Placental pericyte (primary cell): ENCODE measurements around a stretch of chr11.

DNA sequence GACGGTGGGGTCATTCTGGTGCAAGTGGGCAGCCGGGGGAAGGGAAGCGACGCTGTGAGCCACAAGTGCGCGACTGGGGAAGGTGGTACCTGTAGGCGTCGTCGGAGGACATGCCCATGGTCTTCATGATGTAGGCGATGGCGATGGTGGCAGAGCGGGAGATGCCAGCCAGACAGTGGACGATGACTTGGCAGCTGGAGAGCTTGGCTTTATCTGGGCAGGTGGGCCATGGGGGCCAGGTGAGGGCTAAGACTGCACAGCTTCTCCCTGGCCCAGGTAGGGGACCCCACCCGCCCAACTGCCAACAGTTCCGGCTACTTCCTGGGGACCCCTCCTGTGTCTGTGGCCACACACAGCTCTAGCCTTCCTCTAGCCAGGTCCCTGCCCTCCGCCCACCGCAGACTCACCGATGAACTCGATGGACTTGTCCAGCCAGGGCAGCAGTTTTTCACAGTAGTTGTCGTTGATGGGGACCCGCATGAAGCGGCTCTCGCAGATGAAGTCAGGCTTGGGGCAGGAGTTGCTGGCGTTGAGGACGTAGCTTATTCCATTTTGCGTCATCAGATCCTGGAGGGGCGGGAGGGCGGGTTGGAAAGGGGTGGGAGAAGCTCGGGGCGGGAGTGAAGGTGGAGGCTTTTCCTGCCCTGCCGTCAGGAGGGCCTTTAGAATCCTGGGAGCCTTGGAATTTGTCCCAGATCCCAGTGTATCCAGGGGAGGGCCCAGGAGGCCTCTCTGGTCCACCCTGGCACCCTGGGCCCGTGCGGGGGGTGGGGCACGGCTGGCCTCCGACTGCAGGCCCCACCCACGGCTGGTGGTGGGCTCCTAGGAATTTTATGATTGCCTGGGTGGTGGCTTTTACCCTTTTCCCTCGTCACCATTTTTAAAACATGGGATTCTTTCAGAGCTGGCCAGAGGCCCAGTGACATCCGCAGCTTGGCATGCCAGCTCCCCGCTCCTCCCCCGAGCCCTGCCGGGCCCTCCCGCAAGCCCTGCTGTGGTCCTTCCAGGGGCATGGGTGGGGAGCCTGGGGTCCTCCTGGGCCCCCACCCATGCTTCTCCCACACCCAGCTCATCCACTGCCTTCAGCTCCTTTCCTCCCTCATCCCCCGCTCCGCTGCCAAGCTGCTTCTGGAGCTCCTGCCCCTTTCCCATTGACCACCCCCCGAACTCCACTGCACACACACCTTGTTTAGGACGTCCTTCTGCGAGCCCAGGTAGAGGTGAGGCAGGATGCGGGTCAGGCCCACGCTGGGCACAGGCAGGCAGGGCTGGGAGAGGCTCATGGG, 13.9 kb downstream of the DUSP8 start:
- CAGE, long polyA plus RNA = no peak

DNA sequence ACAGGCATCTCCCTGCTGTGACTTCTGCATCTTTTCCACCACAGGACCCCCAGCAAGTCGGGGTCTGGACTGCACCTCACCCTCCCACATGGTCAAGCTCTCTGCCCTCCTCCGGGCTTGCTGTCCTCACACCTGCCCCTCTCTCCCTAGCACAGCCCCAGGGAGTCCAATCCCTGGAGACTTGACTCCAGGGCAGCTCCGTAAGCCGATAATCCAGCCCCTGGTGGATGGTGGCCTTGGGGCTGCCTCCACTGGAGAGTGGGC, 5.9 kb downstream of the DUSP8 start:
- CAGE, long polyA plus RNA = no peak

GRCh38 chr11:1569066-1569958, 2.8 kb downstream of the DUSP8 start:
- CAGE, long polyA plus RNA = no peak

DNA sequence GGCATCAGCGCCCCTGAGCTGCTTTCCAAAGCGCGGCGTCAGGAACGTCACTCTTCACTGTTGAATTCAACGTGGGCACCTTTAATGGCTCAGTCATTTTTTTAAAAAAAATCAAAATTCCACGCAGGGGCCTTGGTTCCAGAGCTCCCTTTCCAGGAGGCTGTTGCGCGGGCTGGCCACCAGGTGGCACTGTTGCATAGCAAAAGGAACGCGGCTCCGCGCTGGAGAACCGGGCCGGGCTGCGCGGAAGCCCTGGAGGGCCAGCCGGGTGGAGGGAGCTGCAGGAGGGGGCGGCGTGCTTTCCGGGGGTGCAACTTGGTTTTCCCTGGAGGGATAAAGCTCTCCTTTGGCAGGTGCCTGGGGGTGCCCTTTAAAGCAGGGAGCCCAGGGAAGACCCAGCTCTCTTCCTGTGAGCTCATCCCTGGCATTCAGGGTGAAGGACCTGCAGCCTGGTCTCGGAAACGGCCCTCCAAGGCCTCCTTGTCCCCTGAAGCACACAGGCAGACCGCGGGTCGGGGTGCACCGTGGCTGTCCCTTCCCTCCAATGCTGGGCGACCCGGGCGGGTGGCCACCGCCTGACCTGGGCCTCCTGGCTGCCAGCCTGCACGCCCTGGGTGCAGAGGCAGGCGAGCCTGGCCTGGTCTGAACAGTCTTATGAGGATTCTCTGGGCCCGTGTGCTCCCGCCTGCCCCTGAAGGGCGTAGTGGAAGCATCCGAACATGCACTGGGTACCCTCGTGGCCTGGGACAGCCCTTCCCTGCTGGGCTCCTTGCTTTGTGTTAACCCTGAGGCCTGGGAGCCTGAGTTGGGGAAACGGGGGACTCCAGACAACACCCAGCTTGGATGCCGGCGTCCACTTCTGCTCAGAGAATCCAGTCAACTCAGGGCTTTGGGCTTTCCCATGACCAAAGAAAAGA, 23.4 kb downstream of the KRTAP5-5 start:
- CAGE, long polyA plus RNA = no peak

DNA sequence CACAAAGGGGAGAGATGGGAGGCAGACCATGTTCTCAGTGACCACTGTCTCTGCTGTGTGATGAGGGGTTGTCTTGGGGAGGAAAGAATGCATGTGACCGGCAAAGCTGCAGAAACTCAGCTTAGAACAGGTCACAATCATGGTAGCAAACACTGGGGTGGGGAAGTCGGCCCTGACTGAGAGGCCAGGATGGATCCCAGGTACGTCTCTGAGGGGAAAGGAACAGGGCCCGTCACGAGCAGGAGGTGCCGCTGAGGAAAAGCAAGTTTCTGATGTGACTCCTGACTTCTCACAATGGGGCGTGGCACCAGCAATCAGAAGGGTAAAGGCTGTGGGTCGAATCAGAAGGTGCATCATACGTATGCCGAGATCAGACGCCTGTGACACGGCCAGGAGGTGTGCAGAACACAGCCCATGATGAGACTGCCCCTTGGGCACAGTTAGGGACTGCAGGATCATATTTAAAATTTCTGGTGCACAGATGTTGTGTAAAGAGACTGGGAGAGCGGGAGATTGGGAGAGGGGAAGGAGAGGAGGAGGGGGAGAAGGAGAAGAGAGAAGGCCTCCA, 30.5 kb downstream of the KRTAP5-5 start:
- CAGE, long polyA plus RNA = no peak

- CAGE, long polyA plus RNA = no peak
Measured at GRCh38 chr11:1667143-1667893, 29.7 kb upstream of the KRTAP5-6 start.

DNA sequence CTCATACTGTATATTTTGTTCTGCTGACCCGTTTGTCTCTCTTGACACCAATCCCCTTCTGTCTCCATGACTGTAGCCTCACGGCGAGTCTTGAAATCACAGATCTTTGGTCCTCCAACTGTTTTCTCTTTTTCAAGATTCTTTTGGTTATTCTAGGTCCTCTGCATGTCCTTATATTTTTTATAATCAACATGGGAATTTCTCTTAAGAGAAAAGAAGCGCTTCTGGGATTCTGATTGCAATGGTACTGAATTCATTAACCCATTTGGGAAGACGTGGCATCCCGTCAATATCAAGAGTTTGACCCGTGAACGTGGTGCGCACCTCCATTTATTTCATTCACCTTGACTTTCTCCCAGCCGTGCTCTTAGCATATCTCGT, 25.0 kb upstream of the KRTAP5-6 start:
- CAGE, long polyA plus RNA = no peak

DNA sequence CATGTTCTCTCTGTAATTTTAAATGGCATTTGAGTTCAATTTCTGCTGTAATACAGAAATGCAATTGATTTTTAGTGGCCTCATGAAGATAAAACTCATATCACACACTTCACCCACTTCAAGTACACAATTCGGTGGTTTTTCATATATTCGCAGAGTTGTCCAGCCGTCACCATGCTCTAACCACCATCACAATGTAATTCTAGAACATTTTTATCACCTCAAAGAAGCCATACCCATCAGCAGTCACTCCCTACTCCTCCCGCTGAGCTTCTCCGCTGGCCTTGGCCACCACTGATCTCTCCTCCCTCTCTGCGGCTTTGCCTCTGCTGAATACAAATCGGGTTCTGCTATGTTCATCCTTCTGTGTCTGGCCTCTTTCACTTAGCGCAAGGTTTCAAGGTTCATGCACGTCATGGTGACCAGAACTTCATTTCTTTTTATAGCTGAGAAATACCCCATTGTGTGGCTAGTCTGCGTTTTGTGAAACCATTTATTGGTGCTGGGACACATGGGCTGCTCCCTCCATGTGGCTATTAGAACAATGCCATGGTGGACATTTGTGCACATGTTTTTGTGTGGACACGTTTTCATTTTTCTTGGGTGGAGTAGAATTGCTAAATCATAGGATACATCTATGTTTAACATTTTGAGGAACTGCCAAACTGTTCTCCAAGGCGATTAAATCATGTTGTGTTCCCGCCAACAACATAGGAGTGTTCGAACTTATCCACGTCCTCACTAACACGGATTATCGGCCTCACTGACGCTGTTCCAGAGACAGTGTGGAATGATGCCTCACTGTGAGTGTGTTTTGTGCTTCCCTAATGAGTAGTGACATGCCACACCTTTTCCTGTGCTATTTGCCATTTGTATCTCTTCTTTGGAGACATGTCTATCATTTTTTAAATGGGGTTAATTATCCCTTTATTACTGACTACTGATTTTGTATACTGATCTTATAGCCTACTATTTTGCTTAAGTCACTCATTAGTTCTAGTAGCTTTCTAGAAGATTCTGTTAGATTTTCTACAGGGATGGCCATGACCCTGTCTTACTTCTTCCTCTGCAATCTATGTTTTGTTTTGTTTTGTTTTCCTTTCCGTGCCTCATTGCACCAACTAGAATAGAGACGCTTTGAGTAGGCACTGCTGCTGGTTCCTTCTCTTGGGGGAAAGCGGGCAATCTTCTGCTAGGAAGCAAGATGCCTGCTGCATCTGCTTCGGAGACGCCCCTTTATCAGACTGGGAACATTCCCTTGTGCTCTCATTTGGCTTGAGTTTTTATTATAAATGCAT, 24.1 kb upstream of the KRTAP5-6 start:
- CAGE, long polyA plus RNA = no peak

DNA sequence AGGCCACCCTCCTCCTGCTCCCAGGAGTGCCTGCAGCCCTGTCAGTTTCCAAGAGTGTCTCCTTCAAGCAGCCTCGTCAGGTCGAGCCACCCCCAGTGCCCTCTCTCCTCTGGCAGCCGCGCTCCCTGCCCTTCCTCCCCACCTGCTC, 11.5 kb upstream of the KRTAP5-6 start:
- CAGE, long polyA plus RNA = no peak

DNA sequence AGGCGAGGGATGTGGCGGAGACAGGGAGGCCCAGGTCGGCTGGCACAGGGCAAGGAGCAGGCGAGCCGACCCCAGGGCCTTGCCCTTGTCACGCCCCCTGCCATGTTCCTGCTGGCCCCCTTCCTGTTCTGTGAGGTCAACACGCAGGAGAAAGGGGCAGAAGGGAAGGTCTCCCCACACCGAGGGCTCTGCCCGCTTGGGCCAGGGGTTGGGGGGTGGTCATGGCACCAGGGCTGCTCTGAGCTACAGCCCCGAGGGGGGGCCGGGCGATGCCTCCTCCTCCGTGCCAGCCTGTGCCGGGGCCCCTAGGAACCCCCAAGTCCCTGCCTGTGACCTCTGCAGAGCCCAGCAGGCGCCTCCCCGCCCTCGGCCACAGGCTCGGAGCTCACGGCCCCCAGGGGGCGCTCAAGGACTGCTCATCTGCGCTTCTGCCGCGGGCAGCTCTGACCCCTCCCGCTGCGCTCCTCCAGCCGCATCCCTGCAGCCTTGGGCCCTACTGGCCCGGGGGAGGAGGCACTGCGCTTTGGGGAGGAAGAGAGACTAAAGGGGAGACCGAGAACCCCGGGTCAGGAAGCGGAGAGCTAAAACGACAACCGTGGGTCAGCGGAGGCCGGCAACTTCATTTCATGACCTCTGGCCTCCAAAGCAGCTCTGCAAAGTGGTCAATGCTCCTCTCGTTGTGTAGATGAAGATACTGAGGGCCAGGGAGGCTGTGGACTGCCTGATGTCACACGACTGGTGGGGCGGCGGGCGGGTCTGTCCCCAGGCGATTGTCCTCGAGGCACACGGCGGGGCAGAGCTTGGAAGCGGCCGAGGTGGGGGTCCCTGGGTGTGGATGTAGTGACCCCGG, 3.0 kb upstream of the KRTAP5-6 start:
- CAGE, long polyA plus RNA = no peak

GRCh38 chr11:1733495-1733842, 16.9 kb downstream of the IFITM10 start:
- CAGE, long polyA plus RNA = no peak

- CAGE, long polyA plus RNA = no peak
Measured at GRCh38 chr11:1733858-1734485, 16.4 kb downstream of the IFITM10 start.

DNA sequence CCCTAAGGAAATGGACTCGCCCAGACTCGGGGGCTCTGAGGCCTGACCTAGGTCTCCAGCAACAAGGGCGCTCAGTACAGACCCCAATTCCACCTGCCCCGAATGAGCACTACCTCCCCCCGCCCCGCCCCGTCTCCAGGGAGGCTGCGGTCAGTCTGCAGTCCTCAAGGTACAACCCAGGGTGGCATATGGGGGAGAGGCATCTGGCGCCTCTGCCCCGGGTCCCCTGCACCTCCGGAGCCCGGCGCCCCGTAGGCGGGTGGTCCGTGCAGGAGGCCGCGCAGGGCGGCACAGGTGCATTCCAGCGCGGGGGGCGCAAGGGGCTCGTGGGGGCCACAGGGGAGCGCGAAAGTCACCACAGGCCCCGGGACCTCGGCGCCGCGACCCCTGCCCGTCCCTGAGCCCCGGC, 354 bp downstream of the CTSD start:
- CAGE, long polyA plus RNA = no peak

DNA sequence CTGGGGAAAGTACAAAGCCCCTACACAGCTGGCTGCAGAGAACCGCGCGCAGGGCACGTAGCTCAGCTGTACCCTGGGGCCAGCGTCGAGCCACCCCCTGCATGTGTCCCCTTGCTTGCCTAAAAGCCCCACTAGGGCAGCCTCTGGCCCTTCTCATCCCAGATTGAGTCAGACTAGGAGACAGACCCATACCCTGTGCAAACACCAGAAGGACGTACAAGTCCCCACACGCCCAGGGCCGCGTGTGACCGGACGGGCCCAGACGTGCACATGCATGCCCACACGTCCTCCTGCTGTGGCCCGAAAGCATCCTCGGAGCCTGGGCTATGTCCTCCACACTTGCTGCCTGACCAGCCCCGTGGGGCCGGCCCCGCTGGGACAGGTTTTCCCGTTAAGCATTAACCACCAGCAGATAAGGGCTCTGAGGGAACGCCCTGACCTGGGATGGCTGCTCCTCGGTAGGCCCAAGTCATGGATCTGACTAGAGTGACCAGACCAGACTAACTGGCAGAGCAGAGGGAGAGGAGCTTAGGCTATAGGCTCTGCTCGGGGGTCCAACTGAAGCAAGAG, 4.1 kb upstream of the SYT8 start:
- CAGE, long polyA plus RNA = no peak

DNA sequence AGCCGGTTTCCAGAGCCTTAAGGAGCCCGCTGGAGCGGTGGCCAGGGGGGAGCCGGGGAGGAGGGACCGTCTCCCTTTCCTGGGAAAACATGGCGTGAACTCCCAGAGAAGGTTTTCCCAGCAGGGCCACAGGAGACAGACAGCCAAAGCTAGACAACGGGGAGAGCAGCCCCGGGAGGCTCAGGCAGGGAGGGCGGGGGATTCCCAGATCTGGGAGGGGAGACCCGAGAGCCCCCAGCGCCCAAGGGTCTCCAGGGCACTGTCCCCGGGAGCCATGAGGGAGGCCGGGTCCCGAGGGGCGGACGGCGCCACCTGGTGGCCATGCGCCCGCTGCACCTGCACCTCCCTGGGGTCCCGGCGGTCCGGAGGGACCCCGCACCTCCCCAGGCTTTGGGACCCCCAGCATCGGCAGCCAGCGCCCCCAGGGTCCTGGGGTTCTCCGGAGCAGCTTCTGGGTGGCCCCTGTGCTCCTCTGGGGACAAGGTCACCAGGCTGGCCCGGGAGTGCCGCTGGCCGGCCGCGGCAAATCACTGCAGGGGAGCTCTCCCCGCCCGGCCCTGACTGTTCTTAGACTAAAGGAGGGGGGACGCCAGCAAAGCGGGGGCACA, 2.4 kb upstream of the SYT8 start:
- CAGE, long polyA plus RNA = no peak

- CAGE, long polyA plus RNA = no peak
Measured at GRCh38 chr11:1855719-1856309, 2.9 kb downstream of the LSP1 start.

- CAGE, long polyA plus RNA = no peak
Measured at GRCh38 chr11:1870976-1871673, 18.2 kb downstream of the LSP1 start.

GRCh38 chr11:1877172-1877853, 14.4 kb downstream of the PRR33 start:
- CAGE, long polyA plus RNA = no peak

DNA sequence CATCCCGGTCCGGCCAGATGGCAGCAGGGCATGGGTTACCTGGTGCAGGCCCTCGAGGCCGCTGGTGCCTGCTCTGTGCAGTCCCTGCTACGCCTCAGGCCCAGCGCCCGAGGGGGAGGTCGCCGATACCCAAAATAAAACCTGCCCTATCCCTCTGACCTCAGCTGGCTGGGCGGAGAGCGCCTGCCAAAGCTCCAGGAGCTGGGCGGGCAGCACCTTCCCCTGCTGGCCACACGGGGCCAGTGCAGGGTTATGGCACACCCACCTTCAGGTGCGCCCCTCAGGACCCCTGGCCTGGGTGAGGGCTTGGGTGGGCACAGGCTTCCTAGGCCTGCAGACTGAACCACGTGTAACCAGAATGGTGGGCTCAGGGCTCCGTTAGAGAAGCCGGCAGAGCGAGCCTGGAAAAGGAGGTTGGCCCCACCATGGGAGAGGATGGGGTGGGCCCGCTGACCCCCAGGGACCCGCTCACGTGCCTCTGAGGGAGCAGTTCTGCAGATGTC, 1.9 kb upstream of the TNNT3 start:
- CAGE, long polyA plus RNA = no peak

GRCh38 chr11:1966505-1966899, 19.4 kb downstream of the MRPL23 start:
- CAGE, long polyA plus RNA = no peak